Hair follicular keratinocyte (primary cell): ENCODE measurements around a stretch of chr2.

- RAMPAGE, long total RNA, result no peak
Measured at GRCh38 chr2:128289453-128290214, 29.0 kb downstream of the HS6ST1 start.

DNA sequence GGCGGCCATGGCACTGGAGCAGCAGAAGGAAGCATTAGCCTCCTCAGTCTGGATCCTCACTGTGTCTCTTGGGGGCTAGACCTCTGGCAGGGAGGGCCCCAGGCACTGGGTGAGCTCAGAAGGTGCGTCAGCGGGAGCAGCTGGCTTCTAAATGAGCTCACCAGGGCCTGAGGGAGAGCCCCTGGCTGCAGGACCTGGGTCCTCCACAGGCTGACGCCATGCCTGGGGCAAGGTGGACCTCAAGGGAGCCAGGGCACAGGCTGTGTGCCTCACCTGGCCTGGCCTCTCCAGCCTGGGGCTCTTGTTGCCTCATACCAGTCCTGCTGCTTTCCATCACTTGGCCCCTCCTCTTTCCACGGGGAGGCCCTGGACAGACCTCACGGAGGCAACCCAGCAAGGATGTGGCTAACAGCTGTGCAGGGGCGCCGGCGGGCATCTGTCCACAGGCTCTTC is 27.2 kb downstream of the HS6ST1 start:
- RAMPAGE, long total RNA, result no peak

DNA sequence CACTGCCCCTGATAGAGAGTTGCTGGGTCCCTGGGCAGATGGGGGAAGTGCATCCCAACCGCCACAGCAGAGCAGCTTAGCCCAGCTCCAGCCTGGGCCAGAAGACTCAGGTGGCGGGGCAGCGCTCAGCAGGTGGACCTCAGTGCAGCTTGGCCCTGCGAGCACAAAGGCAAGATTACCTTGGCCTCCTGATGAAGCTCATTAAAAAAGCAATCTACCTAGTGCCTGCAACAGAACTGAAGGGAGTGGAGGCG is 3.1 kb downstream of the HS6ST1 start:
- RAMPAGE, long total RNA, result no peak

DNA sequence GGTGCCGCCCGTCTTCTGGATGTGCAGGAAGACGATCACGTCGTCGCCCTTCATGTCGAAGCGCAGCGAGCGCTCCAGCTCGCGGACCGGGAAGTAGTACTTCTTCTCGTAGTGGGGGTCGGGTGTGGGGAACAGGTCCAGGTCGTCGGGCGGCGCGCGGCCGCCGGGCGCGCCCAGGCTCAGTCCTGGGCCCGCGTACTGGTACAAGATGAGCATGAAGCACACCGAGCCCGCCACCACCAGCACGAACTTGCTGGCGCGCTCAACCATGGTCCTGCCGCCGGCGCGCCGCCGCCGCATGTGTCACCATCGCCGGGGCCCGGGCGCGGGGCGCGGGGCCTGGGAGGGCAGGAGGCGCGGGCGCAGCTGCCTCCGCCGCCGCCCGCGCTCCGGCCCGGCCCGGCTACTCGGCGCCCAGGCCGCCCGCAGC is 389 bp downstream of the HS6ST1 start:
- RAMPAGE, long total RNA, result no peak

DNA sequence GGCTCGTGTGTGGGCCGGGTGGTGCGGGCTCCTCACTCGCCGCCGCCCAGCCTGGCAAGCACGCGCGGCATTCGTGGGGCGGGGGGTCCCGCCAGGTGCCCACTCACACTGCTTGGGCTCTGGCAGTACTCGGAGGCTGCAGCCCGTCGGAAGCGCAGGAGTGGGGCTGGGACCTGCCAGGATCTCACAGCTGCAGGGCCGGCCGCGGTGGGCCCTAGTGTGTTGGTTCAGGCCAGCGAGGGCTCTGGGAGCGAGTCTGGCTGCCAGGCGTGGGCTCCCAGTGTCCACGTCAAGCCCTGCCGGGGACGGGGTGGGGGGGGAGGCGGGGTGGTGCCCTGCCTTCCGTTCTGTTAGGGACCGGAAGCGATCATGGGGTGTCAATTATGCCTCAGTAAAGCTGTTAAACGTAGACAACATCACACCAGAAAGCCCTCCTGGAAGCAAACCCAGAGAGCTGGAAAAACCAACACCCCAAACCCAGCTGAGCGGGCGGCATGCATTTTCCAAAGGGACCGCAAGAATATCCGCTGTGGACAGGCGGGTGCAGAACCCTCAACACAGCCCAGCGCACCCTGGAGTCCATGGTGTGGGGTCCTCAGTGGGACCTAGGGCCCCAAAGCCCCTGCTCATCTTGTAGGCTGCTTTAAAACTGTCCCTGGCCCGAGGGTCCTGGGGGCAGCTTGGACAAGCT is 1.2 kb upstream of the HS6ST1 start:
- RAMPAGE, long total RNA, result no peak

GRCh38 chr2:128607864-128608372 is 289.2 kb upstream of the HS6ST1 start:
- RAMPAGE, long total RNA, result no peak

DNA sequence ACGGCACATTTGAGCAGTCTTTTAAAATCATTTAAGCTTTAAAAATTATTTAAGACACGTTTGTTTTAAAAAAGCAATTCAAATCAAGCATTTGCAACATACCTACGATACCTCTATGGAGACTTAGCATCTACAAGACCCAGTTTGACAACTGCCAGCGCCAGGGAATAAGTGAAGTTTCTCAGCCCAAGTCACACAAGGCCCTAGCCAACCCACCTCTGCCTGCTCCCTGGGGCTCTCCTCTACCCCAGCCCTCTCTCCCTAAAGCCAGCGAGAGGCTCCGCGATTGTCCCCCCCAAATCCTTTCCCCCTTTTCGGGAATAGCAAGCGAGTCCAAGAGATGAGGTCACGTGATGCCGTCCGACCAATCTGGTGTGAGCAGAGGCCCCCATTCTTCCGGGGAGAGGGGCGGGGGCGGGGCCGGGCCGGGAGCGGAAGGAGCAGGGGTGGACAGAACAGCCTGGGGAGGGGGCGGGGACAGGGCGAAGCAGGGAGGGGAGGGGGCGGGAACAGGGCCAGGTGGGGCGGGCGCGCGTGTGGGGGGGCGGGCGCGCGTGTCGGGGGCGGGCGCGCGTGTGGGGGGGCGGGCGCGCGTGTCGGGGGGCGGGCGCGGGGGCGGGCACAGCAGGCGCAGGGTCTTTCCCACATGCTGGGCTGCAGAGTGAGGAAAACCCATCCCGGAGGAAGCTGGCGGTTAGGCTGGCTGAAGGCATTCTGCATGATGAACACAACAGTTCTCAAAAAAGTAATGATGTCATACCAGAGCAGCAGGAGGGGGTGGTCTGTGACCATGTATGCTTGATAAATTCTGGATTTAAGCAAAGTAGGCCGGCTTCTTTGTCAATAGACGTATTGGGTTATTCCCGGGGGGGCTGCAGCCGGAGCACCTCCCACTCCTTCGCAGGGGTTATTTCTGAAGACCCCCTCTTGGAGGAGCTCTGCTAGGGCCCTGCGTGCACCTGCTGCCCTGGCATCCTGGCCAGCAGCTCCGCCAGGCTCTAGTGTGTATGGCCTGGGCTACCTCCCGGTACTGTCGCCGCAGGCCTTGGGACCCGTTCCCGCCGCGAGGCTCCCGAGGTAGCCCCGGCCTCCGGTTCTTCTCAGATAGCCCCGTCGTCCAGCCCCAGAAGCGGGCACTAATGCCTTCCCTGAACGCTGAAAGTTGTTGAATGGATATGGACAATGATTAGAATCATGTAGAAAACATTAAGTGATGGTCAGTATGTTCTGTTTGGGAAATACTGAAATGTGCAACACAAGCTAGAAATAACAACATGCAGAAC is 101.8 kb upstream of the RAB6C start:
- RAMPAGE, long total RNA, result no peak

GRCh38 chr2:129934009-129934684 is 45.3 kb upstream of the RAB6C start:
- RAMPAGE, long total RNA, result no peak

DNA sequence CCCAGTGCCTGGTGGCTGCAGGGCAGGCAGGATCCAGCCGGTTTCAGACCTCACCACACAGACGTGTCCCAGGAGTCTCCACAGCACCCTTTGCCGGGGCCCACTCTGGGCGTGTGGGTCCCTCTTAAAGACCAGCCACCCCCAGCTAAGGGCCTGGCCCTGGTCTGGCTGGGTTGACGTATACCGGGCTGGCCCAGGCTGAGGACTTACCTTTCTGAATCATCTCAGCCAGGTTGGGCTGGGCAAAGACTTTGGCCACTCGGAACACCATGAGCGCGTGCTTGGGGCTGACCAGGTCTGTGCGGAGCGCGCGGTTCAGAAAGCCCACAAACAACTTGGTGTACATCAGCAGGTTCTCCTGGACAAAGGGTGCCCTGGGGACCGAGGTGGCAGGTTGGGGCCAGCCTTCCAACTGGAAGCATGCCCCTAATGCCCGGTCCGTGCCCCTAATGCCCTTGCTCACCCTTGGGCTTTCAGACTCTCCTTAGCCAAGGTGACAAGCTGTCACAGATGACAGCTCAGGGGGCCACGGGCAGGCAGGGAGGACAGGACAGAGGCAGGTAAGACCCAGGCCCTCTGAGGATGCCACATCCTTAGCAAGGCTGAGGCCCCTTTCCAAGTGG is 10.1 kb upstream of the CCDC74B start:
- RAMPAGE, long total RNA, result no peak

DNA sequence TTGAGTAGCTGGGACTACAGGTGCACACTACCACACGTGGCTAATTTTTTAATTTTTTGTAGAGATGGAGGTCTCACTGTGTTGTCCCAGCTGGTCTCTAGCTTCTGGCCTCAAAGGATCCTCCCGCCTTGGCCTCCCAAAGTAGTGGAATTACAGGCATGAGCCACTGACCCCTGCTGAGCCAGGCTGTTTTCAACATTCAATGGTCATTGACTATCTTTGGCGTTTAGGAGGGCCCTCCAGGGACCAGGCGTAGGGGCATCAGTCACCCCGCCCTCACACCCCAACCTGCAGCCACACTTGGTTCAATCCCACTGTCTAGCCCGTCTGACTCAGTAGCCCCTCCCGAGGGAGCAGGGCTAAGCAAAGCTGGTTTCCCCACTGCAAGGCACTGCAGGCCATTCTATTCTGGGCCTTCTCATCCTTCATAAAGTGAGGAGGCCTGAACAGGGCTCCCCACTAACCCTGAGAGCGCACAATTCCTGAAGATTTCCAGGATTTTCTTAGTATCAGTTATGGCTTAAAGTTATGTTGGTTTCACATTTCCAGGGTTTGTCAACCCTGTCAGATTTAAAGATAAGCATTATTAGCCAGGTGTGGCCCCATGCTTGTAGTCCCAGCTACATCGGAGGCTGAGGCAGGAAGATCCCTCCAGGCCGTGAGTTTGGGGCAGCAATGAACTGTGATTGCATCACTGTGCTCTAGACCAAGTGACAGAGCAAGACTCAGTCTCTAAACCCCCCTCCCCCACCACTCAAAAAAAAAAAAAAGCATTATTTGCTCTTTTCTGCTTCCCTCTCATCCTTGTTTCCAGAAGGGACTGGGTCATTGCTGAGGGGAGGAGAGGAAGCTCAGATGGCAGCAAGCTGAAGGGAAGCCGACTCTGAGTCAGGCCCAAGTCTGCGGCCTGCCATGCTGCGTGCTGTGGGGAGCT is 5.5 kb downstream of the MZT2B start:
- RAMPAGE, long total RNA, result no peak

- RAMPAGE, long total RNA, result no peak
Measured at GRCh38 chr2:130189070-130189504, 7.0 kb downstream of the MZT2B start.

- RAMPAGE, long total RNA, result no peak
Measured at GRCh38 chr2:130228771-130229527, 30.7 kb upstream of the TUBA3E start.

GRCh38 chr2:130791146-130791680 is 35.9 kb downstream of the AMER3 start:
- RAMPAGE, long total RNA, result no peak

DNA sequence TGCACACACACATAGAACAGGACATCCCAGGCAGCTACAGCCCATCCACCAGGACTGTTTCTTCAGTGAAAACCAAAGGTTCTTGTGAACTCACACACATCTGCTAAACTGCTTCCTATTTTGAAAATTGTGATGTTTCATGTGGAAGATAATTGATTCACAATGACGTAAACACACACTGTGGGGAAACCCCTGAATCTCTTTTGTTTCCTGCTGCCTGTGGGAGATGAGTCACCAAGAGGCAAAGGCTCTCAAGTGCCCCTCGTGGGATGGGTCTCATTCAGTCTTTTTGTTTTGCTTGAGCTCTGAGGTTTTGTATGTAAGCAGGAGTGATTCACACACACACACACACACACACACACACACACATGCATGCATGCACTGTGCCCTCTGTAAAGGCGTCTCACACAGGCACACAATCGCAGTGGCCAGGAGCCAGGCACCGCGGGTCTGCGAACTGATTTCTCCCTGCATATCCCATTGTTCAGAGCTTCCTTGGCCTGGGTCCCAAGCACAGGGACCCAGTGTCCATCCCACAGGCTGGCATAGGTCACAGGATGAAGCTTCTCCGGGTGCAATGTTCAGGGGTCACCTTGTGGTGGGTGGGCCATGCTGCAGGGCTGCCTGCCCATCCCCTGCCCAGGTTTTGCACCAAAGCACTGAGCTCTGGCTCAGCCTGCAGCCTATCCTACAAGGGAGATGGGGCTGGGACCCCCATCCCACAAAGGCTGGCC is 12.1 kb upstream of the ARHGEF4 start:
- RAMPAGE, long total RNA, result no peak

DNA sequence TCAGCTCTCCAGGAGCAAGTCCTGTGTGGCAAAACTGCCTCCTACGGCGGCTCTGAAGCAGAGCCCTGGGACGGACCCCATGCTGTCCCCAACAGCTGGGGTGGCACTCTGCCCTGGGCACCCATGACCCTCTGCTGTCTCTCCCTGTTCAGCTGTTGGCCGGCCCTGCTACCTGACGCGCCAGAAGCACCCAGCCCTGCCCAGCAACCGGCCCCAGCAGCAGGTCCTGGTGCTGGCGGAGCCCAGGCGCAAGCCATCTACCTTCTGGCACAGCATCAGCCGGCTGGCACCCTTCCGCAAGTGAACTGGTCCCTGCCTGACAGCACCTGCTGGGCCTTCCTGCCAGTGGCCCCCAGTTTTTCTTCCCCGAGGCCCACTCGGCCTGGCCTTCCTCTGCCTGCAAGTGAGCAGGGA is 47.4 kb downstream of the FAM168B start:
- RAMPAGE, long total RNA, result no peak

DNA sequence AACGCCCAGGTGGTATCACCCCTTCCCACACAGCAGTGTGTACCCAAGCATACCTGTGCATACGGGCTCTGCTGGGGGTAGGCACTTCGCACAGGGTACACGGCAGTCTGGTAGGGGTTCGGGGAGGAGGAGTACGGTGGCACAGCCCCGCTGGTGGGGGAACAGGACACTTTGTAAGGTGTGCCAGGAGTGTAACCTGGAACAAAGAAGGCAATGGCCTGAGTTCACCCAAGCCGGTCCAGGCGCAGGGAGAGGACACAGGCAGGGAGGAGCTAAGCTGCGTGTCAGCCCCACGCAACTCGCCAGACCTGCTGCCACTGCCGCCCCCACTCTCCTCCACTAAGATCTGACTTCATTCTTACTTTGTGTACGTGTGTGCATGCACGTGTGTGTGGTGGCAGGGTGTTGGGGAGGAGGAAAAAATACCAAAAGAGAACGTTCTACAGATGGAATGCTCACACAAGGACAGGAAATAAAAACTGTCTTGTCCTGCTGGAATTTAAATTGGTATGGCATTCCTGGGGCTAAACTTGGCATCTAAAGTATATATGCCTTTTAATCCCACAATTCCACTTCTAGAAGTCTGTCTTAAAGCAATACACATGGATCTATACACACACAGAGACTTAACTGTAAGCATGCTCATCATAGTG is 37.6 kb downstream of the FAM168B start:
- RAMPAGE, long total RNA, result no peak

DNA sequence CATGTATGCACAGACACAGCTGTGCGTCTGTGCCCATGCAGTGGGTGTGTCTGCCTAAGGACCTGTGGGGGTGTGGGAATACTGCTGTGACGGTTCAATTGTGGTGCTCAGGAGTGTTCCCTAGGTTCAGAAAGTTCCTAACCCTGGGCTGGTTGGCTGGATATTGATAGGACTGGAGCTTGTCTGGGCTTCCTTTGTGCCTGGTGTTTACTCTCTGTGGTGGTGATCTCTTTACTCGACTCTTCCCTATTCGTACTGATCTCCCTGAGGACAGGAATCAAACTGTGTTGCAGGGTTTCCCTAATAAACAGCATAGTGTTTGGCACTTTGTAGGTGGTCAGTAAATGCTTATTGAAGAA is 1.3 kb downstream of the PLEKHB2 start:
- RAMPAGE, long total RNA, result no peak

- RAMPAGE, long total RNA, result no peak
Measured at GRCh38 chr2:131444684-131445295, 31.1 kb upstream of the TUBA3D start.

- RAMPAGE, long total RNA, result no peak
Measured at GRCh38 chr2:131486420-131487068, 5.7 kb downstream of the MZT2A start.

DNA sequence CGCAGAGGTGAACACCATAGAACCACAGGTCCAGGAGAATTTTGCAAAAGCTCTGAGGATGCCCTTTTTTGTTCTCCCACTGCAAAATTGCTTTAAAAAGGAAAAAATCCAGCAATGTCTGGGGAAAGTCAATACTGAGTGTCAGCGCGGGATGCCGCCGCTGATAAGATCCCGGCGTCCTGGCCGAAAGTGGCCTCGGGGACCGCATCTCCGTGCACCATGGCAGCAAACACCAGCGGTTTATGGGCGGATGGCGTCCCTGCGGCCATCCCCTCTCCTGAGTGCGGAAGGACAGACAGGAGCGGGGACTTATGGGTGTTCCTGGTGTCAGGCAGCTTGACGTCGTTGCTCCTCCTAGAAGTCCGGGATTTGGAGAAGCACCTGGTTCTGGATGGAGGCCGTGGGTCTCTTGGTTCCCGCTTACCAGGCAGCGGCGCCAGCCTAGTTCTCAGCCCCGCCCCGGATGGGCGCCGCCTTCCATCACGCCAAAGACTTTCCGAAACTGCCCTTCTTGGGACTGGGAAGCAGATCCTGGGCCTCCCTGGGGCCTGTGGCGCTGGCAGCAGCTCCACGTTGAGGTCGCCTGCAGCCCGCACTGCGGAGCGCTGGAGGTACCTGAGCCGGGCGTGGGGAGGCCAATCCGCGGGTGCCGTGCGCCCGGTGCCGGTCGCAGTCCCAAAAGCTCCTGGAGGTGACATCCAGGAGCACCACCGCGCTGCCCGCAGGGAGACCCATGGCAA is 119.0 kb downstream of the CCDC74A start:
- RAMPAGE, long total RNA, result no peak